ENCODE measurements around a stretch of chr19.

GRCh38 chr19:58385653-58386244, 1.3 kb upstream of the RPS5 start:
- PRO-cap: no peak

- PRO-cap: no peak
Measured at GRCh38 chr19:58474055-58474530, 2.1 kb upstream of the ZNF446 start.

DNA sequence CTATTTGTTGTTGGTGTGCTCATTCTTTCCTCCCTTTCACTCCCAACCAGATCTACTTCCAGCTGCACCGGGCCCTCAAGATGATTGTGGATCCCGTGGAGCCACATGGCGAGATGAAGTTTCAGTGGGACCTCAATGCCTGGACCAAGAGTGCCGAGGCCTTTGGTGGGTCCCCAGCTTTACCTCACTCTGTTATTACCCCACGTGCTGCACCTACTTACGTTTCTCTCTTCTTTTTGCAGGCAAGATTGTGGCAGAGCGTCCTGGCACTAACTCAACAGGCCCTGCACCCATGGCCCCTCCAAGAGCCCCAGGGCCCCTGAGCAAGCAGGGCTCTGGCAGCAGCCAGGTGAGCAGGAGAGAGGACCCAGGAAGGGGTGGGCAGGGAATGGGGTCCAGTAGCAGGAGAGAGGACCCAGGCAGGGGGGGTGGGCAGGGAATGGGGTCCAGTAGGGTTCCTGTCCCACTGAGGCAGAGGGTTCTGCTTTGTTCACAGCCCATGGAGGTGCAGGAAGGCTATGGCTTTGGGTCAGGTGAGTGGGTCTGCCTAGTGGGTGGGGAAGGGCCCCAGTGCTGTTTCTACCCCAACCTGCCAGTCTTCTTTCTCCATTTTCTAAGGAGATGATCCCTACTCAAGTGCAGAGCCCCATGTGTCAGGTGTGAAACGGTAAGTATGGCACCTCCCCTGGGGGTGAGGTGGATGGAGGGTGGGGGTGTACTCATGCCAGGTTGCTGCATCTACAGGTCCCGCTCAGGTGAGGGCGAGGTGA, 4.6 kb downstream of the TRIM28 start:
- PRO-cap: no peak

DNA sequence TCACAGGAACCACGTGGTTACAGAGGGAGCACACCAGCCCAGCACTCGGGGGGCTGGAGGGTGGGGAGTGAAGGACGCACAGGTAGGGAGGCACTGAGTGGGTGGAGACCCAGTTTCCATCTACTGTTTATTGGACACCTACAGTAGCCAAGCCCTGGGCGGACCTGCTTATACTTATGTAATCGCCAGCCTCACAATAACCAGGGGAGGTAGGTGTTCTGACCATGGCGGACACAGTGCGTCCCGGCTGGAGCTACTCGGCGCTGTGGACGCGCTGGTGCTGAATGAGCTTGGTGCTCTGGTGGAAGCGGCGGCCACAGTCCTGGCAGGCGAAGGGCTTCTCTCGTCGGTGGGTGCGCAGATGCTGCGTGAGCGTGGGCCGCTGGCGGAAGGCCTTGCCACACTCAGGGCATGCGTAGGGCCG, 3.4 kb upstream of the UBE2M start:
- PRO-cap: no peak